Thoracic aorta (tissue), 1 donor: ENCODE measurements around a stretch of chr15.

GRCh38 chr15:99058450-99058974 lies 46.4 kb upstream of the SYNM start:
- RAMPAGE, long total RNA, result no peak

DNA sequence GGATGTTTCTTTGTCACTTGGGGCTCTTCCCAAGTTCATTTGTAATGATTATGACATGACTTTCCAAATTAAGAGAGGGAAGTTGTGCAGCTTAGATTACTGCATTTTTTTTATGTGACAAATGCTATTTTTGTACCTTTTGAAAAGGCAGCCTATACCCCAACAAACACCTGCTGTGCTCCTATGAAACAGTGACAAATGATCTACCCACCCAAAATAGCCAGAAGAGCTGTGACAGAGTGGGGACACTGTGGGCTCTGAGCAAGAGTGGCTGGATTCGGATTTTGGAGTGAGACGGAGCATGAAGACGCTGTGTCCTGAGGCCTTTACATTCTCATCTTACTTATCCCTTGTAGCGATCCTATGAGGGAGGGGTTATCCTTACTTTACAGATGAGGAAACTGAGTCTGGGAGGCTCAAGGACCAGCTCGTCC lies 6.9 kb upstream of the SYNM start:
- RAMPAGE, long total RNA, result no peak

GRCh38 chr15:99120769-99121201 lies 15.9 kb downstream of the SYNM start:
- RAMPAGE, long total RNA, result no peak

GRCh38 chr15:99124921-99125738 lies 20.2 kb downstream of the SYNM start:
- RAMPAGE, long total RNA, result no peak

DNA sequence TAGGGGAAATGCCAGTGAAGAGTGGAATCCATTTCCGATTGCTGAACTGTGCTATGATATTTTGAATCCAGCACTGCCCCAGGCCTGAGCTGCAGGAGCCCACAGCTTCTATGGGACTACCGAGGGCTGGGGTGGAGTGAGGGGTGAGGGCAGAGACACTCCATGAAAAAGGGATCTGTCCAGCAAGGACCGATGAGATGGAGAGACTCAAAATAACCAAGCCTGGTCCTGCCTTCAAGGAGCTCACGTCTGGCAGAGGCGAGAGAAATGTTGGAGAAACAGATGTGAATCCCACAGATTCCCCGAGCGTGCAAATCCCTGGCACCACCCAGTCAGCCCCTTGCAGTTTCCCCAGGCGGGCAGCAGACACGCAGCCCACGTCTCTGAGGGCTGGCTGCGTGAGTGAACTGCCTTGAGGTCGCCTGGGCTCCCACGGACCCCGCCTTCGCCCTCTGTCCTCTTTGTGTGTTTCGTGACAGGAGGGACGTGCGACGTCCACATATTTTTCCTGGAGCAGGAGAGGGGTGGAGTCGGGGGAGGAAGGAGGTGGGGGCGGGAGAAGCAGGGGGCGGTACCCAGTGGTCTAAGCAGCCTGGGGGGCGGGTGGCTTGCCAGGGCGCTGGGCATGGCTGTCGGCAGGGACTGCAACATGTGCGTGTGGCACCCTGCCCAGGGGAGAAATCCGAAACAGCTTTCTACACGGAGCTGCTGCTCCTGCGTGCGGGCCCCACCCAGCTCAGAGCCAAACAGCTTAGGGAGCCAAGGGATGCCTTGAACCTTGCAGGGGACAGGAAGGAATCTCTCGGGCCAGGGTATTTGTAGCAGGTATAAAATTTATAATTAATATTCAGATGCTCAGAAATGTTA lies 79.5 kb upstream of the MEF2A start:
- RAMPAGE, long total RNA, result no peak

- RAMPAGE, long total RNA, result no peak
Observed at GRCh38 chr15:99574022-99574340, 8.2 kb downstream of the MEF2A start.

GRCh38 chr15:99628282-99628773 lies 62.5 kb downstream of the MEF2A start:
- RAMPAGE, long total RNA, result no peak

DNA sequence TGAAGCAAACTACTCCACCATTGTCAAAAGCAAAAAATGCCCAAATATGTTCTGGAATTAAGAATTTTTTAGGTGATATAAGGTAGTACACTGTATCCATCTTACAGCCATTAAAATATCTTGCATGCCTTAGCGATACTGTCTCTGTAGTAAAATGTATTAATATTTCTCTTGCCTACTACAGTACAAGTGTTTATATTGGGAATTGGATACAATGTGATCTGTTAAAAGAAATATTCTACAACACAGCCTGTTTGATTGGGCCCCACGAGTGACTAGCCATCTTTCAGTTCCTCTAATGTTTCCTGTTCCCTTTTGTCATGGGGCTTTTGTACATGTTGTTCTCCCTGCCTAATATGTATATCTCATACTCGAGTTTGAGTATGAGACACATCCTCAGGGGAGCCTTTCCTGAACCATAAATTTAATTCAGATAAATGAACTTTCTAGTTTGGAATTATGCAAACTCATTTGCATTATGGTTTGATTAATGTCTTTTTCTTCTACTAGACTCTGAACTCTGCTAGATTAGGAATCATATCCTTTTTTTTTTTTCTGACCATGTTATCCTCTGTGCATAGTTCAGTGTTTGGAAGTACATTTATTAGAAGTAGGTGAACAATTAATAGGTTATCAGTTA lies 65.4 kb downstream of the MEF2A start:
- RAMPAGE, long total RNA, result no peak

GRCh38 chr15:100349546-100350523 lies 8.1 kb upstream of the ADAMTS17 start:
- RAMPAGE, long total RNA, result no peak

DNA sequence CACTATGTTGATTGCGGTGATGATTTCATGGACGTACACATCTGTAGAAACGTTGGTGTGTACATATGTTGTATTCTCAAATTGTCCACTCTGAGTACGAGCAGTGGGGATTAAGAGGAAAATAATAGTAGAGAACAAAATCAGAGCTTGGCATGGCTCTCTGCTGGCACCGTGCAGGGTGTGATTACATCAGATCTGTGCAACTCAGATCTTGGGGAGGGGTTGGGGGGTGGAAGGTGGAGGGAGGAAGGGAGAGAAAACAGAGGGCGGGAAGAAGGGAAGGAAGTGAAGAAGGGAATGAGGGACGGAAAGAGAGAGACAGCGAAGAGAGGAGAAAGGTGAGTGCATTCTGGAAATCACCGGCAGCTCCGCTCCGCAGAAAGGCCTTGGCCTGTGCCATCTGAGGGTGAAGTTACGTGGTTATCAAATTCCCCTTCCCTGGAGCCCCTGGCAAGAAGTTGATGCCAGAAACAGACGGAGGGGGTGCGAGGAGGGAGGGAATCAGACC lies 30.9 kb upstream of the ADAMTS17 start:
- RAMPAGE, long total RNA, result start-site peak on the plus strand centred at position 282 of the sequence, 13 bp wide, 24 reads

- RAMPAGE, long total RNA, result no peak
Observed at GRCh38 chr15:100525950-100526397, 2.8 kb downstream of the CERS3 start.

DNA sequence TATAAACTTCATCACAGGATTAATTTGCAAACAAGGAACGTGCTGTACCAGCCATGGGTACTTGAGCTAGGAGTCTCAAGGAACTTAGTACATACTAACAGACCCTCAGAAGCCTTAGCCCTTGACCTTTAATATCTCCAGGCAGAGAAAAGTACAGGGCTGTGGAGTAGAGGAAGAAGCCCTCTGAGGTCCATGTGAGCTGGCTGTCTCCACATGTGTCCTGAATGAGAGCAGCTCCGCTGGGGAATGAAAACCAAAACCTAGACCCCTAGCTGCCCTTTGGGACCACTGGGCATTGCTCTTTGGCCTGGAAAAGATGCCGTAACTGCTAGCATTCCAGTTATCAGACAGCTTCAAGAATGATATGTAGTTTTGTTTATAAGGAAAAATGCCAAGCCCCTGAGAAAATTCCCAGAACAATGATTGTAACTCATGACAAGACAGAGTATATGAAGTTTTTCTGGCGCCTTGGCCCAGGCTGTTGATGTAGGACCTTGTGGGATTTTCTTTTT lies 92.2 kb downstream of the ASB7 start:
- RAMPAGE, long total RNA, result no peak

GRCh38 chr15:100713193-100714113 lies 111.1 kb downstream of the ASB7 start:
- RAMPAGE, long total RNA, result no peak

DNA sequence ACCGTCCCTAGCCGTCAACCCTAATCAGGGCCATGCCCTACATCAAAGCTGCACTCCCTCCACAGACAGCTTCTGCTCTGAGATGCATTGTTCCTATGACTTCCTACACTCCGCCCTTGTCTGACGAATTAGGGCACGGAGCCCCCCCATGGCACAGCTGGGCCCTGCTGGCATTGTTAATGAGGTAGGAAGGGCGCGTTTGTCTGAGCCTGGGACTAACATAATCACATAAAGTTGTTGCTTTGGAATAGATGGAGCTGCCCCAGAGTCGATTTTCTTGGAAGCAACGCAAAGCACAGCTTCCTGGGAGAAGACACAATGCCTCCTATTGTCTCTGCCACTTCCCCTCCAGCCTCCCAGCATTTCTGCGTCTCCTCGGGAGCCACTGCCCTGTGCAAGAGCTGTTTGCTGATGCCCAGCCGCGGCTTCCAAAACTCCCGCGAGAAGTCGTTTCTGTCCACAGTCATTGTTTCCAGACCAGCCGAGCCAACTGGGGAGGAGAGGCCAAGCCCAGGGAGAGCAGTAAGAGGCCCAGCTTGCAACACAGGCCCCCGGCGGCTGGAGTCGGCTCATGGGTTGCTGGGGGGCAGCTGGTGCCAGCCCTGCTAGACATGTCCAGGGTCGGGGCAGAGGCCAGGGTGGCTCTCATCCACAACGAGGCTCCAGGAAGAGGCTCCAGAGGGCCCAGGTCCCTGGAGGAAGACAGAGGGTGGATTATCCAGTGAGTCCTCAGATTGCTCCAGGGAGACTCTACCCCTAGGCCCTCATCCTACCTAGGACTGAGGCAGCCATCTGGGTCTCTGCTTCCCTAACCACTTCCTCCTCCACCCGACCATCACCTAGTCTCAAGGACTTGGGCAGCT lies 18.0 kb upstream of the ALDH1A3 start:
- RAMPAGE, long total RNA, result no peak

DNA sequence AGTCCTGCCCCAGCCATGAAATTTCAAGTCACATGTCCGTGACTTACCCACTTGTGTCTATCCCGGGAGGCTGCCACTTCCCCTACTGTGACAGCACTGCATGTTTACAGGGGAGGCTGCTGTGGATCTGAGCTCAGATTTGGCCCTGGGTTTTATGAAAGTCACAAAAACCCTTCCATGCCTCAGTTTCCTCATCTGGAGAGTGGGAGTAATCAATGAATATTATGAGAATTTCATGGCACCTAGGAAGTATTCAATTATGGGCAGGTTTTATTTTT lies 17.8 kb upstream of the LRRK1 start:
- RAMPAGE, long total RNA, result no peak

DNA sequence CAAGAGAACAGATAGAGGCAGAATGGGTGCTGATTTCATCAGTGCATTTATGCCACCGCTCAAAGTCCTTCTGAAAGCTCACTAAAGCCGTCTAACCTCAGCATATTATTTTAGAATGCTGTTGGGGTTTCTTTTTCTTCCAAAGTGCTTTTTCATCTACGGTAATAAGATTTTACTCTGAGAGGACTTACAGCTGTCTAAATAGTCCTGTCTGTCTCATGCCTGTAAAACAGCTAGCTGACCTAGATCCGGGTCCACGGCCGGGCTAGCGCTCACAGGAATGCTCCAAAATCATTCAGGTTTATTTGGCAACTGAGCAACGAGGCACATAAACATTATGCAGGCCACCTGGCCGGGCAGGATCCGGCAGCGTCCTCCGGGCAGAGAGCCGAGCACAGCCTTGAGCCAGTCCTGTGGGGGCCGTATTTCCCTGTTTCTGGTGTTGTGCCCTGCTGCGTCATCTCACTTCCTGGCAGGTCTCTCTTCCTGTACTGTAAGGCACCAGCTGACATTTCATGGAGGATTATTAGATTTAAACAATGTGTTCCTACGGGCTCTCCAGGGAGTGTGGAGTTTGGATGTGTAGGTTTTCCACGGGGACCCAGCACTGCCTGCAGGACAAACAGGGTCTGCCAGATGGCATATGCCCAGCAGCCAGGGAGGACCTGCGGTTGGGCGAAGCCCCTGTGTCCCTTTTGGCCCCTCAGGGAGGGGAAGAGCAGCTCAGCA lies 16.7 kb upstream of the LRRK1 start:
- RAMPAGE, long total RNA, result no peak

DNA sequence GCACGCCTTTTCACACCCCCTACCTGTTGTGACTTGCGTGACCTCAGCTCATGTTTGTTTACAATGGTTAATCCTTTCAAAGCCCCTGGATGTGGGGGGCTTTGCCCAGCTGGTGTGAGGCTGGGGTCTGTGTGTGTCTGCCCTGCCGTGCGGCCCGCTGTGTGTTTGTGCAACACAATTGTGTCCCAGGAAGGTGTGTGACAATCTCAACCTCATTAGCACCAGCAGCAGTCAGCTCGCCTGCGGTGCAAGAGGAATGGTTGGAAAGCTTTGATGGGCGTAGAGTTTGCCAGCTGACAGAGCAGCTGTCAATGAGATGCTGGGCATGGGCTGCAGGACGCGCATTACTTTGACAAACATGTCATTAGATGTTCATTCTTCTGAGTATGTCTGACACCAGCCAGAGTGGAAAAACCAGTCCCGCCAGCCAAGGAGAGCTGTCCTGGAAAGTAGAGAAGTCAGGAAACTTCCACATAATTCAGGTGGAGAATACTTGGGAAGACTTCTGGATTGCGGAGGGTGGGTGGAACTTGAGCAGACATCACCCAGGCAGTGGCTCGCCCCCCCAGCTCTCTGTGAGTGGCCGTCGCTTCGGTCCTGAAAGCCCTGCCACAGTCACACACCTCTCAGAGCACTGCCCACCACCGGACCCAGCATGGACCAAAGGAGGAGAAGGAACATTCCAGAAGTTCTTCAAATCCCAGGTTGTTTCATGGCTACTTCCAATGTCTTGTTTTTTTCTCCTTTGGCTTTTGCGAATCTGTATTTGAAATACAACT lies 9.7 kb downstream of the LRRK1 start:
- RAMPAGE, long total RNA, result no peak

DNA sequence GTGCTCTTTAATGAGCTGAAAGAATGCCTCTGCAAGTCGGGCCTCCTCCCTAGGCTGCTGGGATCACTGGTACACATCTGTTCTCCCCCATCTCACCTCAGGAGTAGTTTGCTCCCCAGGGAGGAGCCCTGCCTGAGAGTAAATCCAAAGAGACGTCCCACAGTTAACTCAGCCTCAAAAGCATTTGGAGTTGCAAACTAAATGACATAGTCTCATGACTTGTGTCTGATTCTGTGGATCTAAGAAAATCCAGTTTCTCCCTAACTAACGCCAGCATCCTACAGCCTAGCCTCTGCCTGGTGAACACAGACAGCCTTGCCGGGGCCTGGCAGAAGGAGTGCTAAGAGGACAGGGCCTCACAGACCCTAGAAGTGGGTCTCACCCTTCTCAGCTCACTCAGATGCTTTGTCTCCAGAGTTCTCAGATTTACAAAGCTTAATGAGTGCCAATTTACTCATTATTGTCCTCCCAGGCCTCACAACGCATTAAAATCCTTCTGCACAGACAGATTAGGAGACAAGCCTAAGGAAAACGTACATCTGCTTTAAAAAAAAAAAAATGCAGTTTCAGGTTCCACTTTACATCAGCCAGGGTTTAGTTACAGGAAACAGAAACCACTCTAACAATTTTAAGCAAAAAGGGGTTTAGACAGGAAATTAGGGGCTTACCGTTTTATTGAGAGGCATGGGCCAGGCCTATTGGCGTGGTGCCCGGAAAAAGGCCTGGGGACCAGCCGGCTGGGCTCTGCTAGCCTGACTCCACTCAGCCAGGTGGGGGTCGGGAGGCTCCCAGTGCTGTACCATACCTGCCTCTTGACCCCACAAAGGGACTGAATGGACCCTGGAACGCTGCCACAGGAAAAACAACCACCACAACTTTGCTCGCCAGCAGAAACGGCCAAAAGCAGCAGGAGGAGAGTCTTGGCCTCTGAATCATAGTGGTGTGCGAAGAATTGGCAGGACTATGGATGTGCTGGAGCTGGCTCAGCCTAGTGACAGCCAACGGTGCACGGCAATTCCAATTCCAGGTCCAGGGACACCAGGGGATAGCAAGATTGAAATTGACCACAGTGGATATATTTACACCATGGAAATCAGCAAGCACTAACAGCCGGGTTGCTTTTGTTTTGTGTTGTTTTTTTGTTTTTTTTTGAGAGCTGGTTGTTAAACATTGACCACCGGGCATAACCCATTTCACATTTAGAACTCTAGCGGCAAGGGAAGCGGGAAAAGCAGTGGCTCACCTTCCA lies 124.4 kb downstream of the CHSY1 start:
- RAMPAGE, long total RNA, result no peak

- RAMPAGE, long total RNA, result no peak
Observed at GRCh38 chr15:101184014-101184331, 67.9 kb downstream of the CHSY1 start.

GRCh38 chr15:101190731-101191285 lies 61.0 kb downstream of the CHSY1 start:
- RAMPAGE, long total RNA, result no peak